Tibial nerve (tissue), 3 donors: ENCODE data around the genes KHDC1, DPPA5 and DDX43.

- PRO-cap: no peak
- RAMPAGE, long total RNA, 3 experiments: no peak in any of the 3 experiments
Observed at GRCh38 chr6:68653091-68653561, 18.0 kb downstream of the ADGRB3 start.

DNA sequence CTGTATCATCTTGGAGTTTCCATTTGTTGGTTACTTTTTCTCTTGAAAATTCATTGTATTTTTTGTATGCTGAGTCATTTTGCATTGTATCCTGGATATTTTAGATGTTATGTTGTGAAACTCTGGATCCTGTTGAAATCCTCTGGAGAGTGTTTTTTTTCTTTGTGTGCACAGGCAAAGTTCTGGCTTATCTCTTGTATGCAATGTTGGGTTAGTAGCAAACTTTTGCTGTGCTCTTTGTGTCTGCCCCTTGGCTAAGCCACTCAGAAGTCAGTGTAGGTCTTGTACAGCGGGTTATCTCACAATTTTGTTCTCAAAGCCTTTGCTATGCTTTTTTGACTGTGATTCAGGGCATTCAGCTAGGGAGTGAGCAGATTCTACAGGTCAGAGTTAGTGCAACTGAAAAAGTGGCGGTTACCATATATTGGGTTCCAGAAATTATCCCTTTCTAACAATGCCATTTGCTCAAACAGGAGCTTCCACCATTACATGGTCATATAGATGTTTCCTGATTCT, 29.2 kb upstream of the LMBRD1 start:
- PRO-cap: no peak
- RAMPAGE, long total RNA, 3 experiments: no peak in any of the 3 experiments

DNA sequence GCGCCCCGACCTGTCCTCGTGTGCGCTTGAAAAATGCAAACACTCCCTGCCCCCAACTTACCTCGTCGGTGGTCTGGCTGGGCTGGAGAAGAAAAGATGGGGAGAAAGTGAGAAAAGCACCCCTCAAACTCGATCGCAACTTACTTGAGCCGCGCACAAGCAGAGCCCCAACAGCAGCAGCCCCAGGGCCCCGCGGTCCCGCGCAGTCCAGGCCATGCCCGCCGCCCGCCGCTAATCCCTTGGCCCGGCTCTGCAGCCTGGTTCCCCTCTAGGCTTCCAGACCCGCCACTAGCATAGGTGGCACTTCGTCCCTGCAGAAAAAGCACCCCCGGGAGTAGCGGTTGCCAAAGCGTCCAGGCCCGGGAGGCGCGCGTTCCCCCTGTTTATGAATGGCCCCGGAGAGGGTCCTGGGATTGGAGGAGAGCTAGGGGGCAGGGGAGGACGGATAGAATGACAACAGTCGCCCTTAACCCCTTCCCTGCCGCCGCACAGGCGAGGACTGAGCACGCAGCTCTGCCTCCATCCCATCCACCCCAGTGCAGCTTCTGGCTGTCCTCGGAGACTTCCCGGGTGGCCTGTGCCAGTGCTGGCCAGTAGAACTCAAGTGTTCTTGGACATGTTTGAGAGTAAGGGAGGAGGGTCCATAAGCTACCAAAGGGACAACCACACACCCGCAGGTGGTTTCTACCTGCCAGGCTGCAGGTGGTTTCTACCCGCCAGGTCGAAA, 19.9 kb downstream of the COL9A1 start:
- PRO-cap: no peak
- RAMPAGE, long total RNA, 3 experiments: no peak in any of the 3 experiments

- PRO-cap: no peak
- RAMPAGE, long total RNA, 3 experiments: no peak in any of the 3 experiments
Observed at GRCh38 chr6:70669160-70669614, 1.5 kb downstream of the SMAP1 start.

GRCh38 chr6:72732227-72733319, 110.7 kb downstream of the KCNQ5 start:
- PRO-cap: no peak
- RAMPAGE, long total RNA, 3 experiments: no peak in any of the 3 experiments

- PRO-cap: no peak
- RAMPAGE, long total RNA, 3 experiments: start-site peak on the plus strand in 2 of 3 experiments, at chr6:73263209-73263256 at its widest, 13 reads per replicate
Observed at GRCh38 chr6:73262726-73263540, at the start of gene KHDC1. KHDC1 (minus strand) TSS chr6:73263196.

GRCh38 chr6:73354016-73354551, at the start of gene DPPA5:
DPPA5 (minus strand) TSS chr6:73354276.
- PRO-cap: no peak
- RAMPAGE, long total RNA, 3 experiments: no peak in any of the 3 experiments

GRCh38 chr6:73394483-73394970, at the start of gene DDX43:
DDX43 (plus strand) TSS chr6:73394828.
- PRO-cap: bidirectional peak, plus-strand start at chr6:73394862, minus-strand start at chr6:73394581
- RAMPAGE, long total RNA, 3 experiments: start-site peak on the plus strand in 3 of 3 experiments, at chr6:73394844-73394900 at its widest, 16 to 58 reads per replicate

DNA sequence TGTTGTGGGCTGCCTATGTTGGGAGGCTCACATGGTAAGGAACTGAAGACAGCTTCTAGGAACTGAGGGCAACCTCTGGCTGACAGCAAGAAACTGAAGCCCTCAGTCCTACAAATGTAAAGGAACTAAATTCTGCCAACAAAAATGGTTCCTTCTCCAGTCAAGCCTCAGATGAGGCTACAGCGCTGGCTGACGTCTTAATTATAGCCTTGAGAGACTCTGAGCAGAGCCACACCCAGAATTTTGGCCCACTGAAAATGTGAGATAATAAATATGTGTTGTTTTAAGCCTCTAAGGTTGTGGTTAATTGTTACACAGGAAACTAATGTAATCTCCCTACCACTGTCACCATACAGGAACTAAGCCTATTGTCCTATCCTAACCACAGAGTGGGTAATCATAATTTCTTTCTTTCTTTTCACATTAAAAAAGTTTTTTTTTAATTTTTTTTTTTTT, 27.8 kb downstream of the DDX43 start:
- PRO-cap: no peak
- RAMPAGE, long total RNA, 3 experiments: no peak in any of the 3 experiments

- PRO-cap: no peak
- RAMPAGE, long total RNA, 3 experiments: no peak in any of the 3 experiments
Observed at GRCh38 chr6:73475765-73476272, 14.3 kb downstream of the MTO1 start.

GRCh38 chr6:74606598-74606853, 599.3 kb downstream of the COL12A1 start:
- PRO-cap: no peak
- RAMPAGE, long total RNA, 3 experiments: no peak in any of the 3 experiments

DNA sequence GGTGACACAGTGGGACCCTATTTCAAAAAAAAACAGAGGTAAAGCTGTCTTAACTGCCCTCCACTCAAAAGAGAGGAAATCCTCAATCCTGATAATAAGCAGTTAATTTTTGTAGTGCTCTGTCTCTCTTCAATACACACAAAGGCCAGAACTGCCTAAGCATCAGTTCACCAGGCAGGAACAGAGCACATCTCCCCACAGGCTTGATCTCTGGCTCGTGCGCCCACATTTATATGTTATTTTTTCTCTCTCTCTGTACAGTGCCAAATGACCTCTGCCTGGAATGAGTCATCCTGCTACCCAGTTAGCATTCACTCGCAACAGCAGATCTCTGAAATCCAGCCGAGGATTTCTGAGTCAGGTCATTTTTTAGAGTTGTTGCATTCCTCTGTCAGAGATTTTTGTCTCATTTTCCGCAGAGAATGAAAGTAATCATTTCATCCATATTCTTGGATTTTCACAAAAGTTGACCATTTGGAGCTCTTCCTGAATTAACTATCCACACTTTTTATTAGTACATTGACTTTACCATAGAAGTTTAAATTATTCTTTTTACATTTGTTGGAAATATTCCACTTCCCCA, 107.1 kb downstream of the COL12A1 start:
- PRO-cap: no peak
- RAMPAGE, long total RNA, 3 experiments: no peak in any of the 3 experiments

DNA sequence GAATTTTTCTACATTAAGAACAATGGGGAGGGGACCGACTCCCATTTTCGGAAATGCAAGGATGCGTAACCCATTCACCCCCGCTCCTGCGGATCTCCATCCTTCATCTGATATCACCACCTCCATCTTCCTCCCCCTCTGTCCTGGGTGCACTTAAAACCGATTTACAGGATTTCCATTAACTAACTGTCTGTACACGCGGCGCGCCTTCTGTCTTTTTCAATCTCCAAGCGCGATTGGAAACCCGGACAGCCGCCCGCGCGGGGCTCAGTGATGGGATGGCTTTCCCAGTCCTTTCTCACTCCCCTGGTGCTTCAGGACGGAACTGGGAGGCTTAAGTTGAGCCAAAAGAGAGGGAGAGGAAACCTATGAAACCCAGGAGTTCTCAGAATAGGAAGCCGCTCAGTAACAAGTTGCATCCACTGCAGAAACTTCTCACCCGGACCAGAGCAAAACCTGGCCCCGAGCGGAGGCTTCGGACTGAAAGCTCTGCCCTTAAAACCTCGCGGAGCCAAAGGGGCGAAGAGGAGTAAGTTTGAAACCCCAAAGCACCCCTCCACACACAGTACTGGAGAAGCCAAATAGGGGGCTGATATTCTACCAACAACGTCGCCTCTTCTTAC, 667 bp upstream of the COL12A1 start:
- PRO-cap: no peak
- RAMPAGE, long total RNA, 3 experiments: no peak in any of the 3 experiments

GRCh38 chr6:75314529-75315390, 30.2 kb upstream of the TMEM30A start:
- PRO-cap: no peak
- RAMPAGE, long total RNA, 3 experiments: no peak in any of the 3 experiments

DNA sequence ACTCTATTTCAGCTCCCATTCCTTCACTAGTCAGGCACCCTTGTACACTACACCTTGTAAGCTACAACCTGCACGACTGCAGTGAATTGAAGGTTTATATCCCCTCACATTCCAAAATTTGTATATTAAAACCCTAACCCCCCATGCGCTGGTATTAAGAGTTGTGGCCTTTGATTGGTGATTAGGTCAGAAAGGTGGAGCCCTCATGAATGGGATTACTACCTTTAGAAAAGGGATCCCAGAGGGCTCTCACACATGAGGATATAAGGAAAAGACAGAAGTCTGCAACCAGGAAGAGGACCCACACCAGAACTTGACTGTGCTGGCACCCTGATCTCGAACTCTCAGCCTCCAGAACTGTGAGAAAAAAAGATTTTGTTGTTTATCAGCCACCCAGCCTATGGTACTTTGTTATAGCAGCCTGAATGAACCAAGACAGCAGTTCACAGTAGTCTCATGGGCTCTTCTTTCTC, 47.2 kb upstream of the TMEM30A start:
- PRO-cap: no peak
- RAMPAGE, long total RNA, 3 experiments: no peak in any of the 3 experiments

DNA sequence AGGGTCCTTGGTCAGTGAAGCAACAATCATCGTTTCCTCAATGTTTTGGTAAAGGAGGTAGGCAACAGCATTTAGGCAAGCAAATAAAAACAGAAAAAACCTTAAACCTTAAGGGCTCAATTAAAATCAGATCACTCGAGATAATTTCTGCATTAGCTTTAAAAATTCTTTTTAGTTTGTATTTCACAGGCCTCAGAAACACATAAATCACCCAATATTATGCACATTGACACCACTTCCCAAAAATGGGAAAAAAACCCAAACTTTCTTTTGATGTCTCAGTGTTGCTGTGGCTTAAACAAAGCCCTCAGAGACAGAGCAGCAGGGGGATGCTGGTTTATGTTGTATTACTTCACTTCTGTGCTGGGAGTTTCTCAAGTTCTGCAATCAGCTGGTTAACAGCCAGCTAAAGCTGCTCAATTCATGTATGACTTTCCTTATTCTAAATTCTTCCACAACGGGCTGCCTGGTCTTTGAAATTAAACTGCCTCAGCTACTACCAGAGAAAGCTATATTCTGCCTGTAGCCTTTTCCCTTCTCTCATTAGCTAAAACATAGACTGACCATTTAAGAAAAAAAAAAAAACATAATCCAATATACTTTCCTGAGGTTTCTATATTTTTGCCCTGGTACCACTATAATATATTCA, 5.6 kb downstream of the FILIP1 start:
- PRO-cap: no peak
- RAMPAGE, long total RNA, 3 experiments: no peak in any of the 3 experiments

- PRO-cap: no peak
- RAMPAGE, long total RNA, 3 experiments: no peak in any of the 3 experiments
Observed at GRCh38 chr6:75603502-75603968, 1.9 kb downstream of the SENP6 start.

DNA sequence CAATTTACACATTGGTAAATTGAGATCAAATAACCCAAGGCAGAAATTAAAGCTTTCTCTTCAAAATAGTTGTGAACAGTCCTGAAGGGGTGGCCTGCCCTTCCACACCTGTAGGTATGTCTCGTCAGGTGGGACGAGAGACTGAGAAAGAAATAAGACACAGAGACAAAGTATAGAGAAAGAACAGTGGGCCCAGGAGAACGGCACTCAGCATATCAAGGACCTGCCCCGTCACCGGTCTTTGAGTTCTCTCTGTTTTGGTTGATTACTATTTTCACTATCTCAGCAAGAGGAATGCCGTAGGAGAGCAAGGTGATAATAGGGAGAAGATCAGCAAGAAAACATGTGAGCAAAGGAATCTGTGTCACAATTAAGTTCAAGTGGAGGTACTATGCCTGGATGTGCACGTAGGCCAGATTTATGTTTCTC, 45.0 kb upstream of the MYO6 start:
- PRO-cap: no peak
- RAMPAGE, long total RNA, 3 experiments: no peak in any of the 3 experiments

DNA sequence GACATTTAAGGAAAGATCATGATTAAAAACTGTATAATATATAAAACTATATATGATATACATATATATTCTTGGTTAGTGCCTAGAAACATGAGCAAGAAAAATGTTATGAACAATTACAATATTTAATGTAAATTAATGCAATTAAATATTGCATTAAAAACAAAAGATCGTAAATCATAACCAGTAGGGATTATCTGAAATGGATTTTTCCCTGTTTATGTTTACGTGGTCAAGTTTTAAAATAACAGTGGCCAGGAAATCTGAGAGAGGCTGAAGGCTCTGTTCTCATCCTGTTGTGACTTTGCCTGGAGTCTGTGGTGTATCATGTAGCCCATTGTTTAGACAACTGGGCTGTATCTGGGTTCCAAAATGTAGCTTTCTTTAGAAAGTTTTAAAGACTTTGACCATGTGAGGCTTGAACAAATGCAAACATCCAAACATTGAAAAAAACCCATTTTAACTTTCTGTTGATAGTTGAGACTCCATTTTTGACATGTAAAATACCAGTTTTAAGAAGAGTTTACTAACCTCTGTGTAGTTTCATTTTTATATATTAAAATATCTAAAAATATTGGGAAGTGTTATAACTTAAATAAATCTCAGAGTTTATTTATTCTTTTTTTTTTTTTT, 2.5 kb downstream of the MYO6 start:
- PRO-cap: no peak
- RAMPAGE, long total RNA, 3 experiments: no peak in any of the 3 experiments

- PRO-cap: no peak
- RAMPAGE, long total RNA, 3 experiments: no peak in any of the 3 experiments
Observed at GRCh38 chr6:76876144-76876730, 587.1 kb downstream of the HTR1B start.